H9 (cell line): ENCODE data around the genes KCNA6, MRPL51 and NCAPD2.

DNA sequence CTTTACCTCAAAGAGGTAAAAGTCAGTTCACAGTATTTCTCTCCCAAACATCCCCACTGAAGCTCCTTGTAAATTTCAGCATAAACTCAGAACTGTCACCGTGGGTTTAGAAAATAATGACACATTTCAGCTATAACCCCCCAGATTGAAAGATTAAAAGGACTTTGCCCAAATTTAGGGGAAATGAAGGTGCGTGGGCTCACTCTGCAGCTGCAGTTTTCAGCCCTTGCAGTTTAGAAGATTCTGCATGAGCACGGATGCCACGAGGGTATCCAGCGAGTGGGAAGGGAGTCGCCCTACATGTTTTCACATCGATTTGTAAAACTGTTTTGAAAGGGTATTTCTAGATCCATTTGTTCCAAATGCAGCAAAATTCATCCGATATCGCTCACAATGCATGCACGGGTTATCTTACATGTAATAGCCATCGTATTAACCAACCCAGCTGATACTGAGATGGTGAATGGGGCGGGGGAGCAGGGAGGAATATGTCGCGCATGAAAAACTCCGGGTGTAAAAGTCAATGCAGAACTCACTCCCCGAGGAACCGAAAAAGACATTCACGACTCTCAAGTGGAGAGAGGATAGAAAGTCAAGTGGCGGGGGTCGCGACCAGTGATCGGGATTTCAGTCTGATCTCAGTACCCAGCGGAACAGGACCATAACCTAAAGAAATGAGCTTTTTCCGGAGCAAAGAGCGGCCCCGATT, 5.0 kb upstream of the CCND2 start:
- PRO-cap = no peak

DNA sequence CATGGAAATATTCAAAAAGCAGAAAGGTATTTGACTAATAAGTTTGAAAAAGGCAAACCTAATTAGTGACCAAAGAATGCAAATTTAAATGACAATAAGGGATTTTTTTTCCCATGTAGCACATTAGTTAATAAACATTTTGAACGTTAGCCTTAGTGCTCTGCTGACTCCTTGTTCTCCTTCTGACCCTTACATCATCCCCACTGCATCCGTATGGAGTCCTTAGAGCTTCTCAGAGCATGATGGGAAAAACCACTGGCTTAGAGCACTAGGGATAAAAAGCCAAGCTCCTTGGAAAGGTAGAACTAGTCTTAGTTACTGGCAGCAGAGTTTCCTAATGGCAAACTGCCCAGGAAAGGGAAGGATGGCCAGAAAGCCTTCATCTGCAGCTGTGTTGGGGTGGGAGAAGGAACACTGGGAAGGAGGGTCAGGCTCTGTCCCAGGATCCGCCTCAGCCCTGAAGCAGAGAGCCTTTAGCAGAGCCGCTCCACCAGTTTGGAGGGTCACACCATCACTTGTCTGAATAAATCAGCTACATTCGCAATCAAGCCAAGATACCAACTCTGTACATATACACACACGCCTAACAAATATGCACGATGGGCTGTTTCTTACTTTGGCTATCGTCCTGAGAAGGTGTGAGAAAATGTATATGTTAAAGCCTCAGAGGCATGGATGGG, 18.8 kb upstream of the GALNT8 start:
- PRO-cap = no peak

DNA sequence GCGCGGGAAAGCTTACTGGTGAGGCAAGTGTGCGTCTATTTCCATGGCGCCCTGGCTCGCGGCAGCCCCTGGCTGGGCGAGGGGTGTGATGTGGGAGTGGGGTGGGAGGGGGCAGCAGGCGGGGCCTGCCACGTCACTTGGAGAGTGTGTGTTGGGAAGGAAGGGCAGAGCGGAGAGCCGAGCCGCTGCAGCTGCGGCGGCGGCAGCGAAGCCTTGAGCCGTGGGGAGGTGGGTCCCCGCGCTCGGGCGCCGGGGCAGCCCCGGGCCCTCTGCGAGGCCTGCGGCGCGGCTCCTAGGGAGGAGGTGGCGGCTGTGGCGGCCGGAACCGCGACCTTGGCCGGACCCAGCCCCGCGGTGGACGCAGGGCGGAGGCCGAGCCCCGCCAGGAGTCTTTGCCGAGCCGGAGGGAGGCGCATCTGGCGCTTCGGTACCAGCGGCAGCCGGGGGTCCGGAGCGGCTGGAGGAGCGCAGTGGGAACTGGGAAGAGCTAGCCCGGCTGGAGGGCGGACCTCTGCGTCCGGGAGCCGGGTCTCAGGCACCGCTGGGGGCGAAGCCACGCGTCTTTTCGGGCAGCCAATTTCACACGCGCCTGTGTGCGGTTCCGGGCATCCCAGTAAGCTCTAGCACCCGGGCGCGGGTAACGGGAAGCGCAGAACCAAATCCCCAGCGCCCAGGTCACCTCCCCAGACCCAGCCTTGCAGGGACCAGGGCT, at the start of gene KCNA6:
Gene KCNA6, plus strand, starts transcription at position 167 of the 712 bp plus-strand sequence.
- PRO-cap = bidirectional peak, plus-strand start at position 136 of the sequence, minus-strand start at position 63 of the sequence

DNA sequence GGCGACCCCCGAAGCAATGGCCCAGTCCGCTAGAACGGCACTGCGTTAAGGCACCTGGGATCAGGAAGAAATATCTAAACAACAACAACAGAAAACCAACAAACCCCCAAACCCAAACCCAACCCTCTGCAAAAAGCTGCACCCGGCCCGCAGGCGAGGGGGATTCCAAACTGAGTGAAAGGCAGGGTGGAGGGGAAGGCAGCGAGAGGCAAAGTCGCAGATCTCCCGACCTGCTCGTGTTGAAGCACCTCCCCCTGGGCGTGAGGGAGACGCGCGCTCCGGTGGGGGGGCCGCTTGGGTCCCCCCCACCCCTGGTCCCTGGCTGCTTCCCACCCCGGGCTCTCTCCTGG, 1.3 kb downstream of the KCNA1 start:
- PRO-cap = no peak

DNA sequence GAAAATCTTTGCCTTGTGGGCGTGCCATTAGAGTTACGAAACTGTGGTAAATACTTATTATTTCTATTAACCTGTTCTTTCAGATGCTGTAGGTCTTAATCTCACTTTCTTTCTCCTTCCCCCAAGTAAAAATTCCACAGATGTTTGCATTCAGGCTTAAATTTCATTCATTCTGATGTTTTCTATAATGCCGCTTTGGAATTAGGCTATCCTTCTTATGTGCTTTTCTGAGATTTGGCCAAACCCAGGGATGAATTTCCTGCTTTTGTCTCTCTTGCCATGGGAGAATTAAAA, 71.0 kb downstream of the KCNA5 start:
- PRO-cap = no peak

GRCh38 chr12:5290262-5290813, 141.6 kb upstream of the NTF3 start:
- PRO-cap = unidirectional peak, plus-strand start at chr12:5290607

- PRO-cap = no peak
Observed at GRCh38 chr12:5433090-5434207, 1.5 kb downstream of the NTF3 start.

- PRO-cap = no peak
Observed at GRCh38 chr12:5934511-5935177, 10.4 kb downstream of the ANO2 start.

DNA sequence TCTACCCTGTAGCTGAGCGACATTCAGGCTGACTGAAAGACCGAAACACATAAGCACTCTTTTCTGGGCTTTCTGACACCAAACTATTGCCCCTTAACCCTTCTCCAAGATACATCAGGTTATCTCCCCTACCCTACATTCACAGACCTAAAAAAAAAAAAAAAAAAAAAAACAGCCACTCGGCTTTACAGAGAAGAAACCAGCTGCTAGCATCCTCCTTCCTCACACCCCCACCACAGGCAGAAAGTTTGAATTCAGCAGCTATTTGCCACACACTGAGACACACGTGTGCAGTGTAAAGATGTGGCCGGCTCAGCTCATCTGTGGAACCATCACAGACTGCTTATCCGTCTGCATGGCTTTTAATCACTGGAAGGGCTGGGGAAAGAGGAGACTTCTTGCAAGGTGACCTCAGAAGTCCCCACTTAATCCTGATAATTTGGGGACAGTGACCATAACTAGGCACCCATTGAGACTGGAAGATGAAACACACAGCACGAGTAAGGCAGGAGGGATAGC, 50.1 kb downstream of the VWF start:
- PRO-cap = no peak

- PRO-cap = no peak
Observed at GRCh38 chr12:6090338-6091302, 33.9 kb downstream of the VWF start.

DNA sequence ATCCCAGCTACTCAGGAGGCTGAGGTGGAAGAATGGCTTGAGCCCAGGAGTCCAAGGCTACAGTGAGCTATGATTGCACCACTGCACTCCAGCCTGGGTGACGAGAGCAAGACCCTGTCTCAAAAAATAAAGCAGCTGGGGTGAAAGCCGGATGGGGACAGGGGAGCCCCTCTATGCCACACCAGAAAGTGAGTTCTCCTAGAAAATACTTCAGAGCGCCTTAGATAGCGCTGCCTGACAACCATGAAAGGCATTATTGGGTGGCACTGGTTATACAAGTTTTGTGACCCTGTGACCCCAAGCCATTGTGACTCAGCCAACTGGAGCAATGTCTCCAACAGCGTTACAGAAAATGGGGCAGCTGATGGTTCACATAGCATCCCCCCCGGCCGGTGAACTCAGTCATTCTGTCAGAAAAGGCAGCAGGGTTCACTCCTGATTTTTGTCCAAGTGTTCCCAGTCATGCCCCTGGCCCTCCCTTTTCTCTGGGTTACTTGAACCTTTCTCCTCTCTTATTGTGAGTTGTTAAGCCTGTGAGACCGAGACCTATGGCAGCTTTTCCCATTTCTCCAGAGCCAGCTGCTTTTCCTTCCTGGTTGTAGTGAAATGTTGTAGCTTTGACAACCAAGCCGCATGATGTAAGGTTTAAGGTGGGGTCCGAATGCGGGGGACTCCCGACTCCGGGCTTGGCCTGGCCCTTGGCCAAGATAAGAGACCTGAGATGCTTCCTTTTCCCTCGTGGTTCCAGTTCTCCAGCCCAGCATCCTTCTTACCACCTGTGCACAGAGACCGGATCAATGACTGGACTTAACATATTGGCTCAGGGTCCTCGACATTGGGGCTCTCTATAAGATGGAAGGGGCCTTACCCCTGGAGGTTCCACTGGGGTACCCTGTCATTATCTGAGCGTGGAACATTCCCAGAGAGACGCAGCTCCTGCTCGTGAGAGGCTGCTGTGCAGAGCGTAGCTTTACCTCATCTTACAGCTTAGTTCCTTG, 22.0 kb downstream of the CD9 start:
- PRO-cap = no peak

DNA sequence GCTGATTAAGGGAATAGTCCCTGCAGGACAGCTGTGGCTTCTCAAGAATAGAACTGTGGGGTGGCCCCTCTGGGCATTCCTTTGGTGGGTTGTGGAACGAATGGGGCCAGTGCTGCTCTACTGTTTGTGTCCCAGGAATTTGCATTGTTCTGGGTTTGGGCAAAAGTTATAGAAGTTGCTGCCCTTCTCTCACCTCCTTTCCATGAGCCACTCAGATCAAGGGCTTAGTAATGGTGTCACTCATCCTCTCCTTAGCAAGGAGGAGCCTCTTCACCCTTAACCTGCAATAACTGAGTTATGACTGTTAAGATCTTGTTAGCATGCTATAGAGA, 31.3 kb downstream of the CD9 start:
- PRO-cap = no peak

DNA sequence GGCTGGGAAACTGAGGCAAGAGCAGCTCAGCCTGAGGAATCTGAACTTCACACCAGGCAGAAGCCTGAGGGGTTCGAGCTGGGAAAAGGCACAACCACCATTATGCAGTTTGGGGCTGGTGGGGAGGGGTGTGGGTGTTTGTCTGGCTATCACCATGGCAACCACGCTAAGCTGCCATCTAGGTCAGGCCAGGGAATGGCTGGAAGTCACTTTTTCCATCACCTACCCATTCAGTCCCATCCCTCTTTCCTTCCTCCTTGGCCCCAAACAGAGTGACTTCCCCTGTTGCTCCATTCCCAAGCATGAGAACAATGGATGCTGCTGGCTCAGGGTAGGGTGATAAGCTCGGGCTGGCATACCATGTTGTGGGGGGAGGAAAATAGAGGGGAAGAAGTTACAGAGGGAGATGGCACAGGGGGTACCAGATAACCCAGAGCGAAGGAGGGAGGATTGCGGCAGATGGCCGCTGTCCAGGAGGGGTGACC, 36.5 kb upstream of the PLEKHG6 start:
- PRO-cap = no peak

DNA sequence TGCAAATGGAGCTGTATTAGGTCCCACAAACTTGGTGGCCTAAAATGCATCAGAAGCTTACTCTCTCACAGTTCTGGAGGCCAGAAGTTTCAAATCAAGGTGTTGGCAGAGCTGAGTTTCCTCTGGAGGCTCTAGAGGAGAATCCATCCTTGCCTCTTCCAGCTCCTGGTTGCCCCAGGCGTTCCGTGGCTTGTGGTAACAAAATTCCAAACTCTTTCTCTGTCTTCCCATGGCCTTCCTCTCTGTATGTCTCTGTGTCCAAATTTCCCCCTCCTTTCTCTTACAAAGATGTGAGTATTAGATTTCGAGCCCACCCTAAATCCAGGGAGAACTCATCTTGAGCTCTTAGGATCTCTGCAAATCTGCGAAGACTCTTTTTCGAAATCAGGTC, 9.8 kb downstream of the PLEKHG6 start:
- PRO-cap = no peak

- PRO-cap = no peak
Observed at GRCh38 chr12:6362524-6362909, 12.8 kb downstream of the SCNN1A start.

DNA sequence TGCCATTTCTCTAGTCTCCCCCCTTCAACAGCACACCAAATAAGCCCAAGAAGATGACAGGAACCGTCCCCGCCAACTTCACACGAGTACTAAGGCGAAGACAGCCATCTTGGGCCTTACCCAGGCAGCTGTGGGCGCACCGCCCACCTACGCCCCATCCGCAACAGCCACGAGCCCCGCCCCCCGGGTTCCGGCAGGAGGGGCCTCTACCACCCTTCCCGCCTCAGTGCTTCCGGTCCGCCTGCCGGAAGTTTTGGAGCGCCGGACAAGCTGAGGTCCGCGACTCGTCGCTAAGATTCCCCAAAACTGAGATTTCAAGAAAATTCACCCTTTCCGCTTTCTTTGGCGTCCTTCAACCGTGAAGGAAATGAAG, at the start of gene MRPL51:
Gene MRPL51, minus strand, starts transcription at position 132 of the 373 bp plus-strand sequence.
- PRO-cap = bidirectional peak, plus-strand start at position 242 of the sequence, minus-strand start at position 91 of the sequence

- PRO-cap = bidirectional peak, plus-strand start at chr12:6494110, minus-strand start at chr12:6493799; bidirectional peak, plus-strand start at chr12:6494280, minus-strand start at chr12:6494281; unidirectional peak, minus-strand start at chr12:6494320
Observed at GRCh38 chr12:6493504-6494419, at the start of gene NCAPD2. TSS of gene NCAPD2 (plus strand) at chr12:6494102.

DNA sequence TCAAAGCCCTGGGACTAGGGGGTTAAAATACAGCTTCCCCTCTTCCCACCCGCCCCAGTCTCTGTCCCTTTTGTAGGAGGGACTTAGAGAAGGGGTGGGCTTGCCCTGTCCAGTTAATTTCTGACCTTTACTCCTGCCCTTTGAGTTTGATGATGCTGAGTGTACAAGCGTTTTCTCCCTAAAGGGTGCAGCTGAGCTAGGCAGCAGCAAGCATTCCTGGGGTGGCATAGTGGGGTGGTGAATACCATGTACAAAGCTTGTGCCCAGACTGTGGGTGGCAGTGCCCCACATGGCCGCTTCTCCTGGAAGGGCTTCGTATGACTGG, 1.6 kb downstream of the GAPDH start:
- PRO-cap = no peak

DNA sequence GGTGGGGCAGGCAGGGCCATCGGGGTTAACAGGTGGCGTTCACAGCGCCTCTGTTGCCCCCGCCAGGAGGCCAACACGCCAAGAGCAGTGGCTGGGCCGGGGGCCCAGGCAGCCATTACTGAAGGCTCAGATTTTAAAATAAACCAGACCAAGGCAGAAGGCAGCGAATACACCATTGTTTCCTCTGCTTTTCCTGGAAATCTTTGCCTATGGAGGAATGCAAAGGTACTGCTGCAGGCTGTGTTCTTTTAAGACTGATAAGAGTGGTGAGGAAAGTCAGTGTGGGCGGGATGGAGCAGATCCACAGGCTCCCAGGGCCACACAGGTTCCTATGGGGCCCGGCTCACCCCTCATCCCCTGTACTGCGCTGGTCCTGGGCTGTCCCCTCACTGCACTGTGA, 7.3 kb downstream of the GAPDH start:
- PRO-cap = no peak

DNA sequence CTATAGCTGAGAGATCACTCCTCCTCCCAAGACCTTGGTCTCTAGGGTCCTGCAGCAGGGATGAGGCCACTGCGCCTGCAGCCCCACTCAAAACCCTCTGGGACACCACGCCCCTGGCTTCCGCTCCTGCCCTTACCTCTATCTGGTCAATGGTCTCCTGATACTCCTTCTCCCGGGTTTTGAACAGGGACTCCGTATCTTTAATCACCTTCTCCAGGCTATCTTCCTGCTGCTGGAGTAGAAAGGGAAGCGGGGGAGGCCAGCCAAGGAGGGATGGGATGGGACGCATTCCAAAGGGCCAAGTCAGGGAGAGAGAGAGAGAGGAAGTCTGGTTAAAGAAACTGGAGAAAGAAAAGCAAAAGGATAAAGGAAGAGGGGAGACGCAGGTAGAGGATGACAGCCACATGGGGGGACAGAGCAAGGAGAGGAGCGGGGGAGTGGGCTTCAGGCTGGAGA, 7.9 kb downstream of the IFFO1 start:
- PRO-cap = no peak